Fibroblast of villous mesenchyme (primary cell): ENCODE data around the genes LCE1F, LCE1D, S100A5 and RAB13.

GRCh38 chr1:152774879-152775373 is at the start of gene LCE1F:
TSS of gene LCE1F (plus strand) at chr1:152775140.
- CAGE, long polyA plus RNA: no peak

- CAGE, long polyA plus RNA: no peak
These were observed at the start of gene LCE1D for GRCh38 chr1:152796479-152796988. TSS of gene LCE1D (plus strand) at chr1:152796721.

GRCh38 chr1:153122690-153123577 is 9.6 kb upstream of the SPRR2F start:
- CAGE, long polyA plus RNA: no peak

DNA sequence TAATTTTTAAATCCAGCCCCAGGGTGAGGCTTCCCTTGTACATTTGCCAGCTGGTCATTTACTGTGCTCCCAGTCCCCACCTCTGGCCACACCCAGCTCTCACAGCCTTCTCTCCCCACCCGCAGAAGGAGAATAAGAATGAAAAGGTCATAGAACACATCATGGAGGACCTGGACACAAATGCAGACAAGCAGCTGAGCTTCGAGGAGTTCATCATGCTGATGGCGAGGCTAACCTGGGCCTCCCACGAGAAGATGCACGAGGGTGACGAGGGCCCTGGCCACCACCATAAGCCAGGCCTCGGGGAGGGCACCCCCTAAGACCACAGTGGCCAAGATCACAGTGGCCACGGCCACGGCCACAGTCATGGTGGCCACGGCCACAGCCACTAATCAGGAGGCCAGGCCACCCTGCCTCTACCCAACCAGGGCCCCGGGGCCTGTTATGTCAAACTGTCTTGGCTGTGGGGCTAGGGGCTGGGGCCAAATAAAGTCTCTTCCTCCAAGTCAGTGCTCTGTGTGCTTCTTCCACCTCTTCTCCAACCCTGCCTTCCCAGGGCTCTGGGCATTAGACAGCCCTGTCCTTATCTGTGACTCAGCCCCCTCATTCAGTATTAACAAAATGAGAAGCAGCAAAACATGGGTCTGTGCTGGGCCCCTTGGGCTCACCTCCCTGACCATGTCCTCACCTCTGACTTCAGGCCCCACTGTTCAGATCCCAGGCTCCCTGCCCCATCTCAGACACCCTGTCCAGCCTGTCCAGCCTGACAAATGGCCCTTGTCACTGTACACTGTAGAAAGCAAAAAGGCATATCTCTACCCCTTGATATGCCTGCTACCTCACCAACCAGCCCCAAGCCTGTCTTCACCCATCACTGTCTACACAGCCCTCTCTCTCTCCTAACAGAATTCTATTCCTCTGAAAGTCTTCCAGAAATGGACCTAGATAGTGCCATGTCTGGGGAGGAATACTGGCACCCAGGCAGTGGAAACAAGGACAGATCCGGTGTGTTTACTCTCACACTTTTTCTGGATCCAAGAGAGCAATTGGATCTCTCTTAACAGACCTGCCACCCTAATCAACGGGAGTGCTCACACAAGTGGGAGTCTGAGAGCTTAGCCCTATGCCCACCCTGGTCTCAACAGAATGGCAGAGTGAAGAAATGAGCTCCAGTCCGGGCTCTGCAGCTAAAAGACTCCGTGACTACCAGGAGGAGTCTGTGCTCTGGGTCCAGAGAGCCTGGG is 3.3 kb downstream of the S100A9 start:
- CAGE, long polyA plus RNA: no peak

DNA sequence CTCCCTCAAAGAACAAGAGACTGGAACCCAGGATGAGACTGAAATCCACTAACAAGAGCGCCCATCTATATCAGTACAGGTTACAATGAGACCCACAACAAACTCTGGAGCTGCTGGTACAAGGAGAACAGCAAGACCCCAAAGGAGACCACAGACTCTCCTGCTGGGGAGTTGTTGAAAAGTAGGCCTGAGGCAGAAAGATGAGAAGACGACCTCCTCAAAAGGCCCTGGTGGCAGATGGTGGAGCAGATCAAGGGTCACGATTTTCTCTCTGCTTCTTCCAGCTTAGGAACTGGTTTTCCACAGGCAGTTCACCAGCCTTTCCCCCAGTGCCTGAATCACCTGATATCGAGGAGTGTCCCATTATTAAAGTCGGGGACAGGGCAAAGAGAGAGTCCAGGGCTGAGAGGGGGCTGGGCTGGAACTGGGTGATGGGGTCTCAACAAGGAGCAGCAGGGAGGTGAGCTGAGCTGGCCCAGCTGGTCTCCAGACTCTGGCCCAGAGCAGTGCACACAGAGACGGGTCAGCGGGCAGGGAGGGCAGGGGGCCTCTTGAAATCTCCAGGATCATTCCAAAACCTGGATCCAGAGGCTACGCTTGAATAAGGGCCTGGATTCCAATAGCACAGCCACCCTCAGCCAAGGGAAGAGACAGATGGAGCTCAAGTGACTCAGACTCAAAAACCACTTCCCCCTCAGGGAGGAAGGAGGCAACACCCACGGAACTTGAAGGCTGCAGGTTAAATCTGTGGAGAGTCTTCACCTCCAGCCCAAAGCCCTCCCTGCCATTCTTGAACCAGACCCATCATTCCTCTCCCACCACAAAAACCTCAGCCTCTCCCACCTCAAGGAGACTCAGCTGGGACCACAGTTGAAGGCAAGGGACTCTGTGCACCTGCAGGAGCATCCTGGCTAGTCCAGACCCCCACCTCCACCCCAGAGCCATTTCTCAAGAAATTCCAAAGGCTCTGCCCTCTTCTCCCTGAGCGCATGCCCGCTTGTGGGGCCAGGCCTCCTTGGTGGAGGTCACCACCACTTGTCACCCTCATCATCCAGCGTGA is at the start of gene S100A5:
Gene S100A5 (minus strand): TSS at position 656 of the 1,060 bp plus-strand sequence.
- CAGE, long polyA plus RNA: no peak

- CAGE, long polyA plus RNA: no peak
These were observed 2.2 kb upstream of the S100A5 start for GRCh38 chr1:153542804-153543434.

DNA sequence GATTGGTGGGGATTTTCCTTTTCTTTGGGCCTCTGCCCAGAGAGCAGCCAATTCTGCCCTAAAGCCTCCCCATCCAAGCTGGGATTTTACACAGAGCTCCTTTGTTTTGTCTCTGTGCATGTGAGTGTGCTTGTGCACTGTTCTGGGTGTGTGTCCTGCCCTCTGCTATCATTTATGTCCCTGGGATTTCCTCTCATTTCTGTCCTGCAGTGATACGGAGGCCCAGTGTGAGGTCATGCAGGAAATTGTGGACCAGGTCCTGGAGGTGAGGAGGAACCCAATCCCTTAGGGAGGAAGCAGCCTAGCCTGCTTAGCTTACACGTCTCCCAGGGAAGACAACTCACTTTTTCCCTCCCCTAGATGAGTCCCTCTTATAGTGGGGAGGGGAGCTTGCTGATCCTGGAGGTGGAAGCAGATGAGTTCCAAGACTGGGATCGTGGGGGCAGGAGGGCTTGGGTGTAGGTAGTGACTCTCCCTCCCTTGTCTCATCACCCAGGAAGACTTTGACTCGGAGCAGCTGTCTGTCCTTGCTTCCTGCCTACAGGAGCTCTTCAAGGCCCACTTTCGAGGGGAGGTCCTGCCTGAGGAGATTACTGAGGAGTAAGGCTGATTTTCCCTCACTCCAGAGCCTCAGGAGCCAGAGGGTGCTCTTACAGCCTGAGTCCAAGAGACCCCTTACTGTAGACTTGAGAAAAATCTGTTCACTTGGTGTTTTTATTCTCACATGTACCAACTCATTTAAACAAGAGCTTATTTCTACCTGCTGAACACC is 11.4 kb upstream of the SLC27A3 start:
- CAGE, long polyA plus RNA: no peak

DNA sequence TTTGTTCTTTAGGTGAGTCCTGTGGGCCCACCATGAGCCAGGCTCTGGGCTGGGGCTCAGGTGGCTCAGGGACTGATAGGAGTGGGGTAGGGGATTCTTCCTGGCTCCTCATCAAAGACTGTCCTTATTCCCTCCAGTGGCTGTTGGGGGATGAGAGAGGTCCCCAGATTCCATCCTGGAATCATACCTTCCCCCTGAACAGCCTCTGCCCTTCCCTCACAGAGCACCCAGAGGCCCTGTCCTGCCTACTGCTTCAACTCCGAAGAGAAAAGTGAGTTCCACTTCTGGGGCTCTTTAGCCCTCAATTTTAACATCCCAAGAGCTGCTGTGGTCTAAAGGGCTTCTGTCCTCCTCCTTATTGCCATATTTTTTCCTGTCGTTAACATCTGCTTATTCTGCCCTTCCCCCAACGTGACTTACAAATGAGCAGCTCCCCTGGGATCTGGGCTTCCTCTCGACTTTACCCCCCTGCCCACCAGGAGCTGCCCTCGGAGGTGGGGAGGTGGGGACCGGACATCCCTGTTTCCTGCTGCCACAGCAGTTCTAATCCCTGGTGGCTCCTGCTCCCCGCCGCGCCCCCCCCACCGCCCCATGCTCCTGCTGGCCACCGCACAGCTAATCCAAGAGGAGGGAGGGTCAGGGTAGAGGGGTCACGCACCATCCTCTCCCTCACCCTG is 4.6 kb upstream of the SLC27A3 start:
- CAGE, long polyA plus RNA: no peak

DNA sequence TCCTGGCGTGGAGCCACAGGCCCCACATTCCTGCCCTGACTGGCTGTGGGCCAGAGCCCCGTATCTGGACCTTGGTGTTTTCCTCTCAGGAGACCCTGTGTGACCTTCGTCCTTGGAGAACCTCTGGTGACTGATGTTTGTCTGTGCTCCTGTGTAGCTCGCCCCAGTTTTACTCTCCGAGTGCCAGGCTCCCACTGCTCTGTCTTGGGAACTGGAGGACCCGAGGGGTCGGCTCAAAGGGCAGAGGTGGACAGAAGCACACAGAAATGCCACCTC is 4.9 kb downstream of the SLC27A3 start:
- CAGE, long polyA plus RNA: no peak

DNA sequence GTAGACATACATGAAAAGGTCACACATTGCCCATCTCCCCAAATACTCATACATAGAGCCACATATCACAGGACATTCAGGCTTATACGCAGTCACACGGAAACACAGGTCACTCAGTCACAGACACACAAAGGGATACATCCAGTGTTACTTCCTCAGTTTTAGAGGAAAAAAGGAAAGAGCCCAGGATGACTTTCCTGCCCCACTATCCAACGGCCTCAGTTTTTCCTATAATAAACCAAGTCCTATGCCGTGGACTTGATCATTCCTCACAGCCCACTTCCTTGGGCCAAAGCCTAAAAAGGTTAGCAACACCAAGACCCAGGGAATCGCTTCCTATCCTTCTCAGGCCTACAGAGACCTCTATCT is 1.8 kb downstream of the SLC39A1 start:
- CAGE, long polyA plus RNA: no peak

GRCh38 chr1:153968413-153968908 is 759 bp downstream of the CREB3L4 start:
- CAGE, long polyA plus RNA: no peak

- CAGE, long polyA plus RNA: no peak
These were observed 770 bp downstream of the JTB start for GRCh38 chr1:153976703-153977105.

GRCh38 chr1:153985894-153986643 is at the start of gene RAB13:
TSS of gene RAB13 (minus strand) at chr1:153986339.
- CAGE, long polyA plus RNA: no peak

DNA sequence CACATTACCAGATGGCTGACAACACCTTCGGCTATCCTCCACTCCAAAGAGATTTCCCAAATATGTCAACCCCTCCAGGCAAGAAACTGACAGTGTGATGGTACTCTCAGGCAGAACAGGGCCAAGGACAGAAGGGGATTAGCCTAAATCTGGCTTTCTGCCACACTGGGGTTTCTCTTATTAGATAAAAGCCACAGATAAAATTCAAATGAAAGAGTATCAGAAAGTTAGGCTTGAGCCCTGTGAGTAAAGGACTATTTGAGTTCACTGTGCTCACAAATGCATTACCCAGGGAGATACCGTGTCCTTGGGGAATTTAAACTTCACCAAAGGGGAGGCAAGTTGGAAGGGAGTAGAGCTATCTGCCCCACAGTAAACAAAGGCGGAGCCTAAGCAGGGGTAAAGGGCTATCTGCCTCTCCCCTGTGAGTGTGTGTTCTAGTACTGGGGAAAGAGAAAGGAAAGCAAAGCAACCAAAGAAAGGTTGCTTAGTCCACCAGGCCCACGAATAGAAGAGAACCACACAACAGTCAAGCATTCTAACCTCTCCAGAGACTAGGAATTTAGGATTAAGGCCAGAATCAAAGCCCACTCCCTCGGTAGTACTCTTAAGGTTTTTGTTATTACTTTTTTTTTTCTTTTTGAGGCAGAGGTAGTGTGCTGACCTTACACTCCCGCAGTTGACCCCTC is 12.8 kb downstream of the TPM3 start:
- CAGE, long polyA plus RNA: no peak

GRCh38 chr1:154182485-154183481 is 9.1 kb downstream of the TPM3 start:
- CAGE, long polyA plus RNA: start-site peak on the minus strand at chr1:154183154-154183208, 21,040 and 25,970 reads in 2 replicates

DNA sequence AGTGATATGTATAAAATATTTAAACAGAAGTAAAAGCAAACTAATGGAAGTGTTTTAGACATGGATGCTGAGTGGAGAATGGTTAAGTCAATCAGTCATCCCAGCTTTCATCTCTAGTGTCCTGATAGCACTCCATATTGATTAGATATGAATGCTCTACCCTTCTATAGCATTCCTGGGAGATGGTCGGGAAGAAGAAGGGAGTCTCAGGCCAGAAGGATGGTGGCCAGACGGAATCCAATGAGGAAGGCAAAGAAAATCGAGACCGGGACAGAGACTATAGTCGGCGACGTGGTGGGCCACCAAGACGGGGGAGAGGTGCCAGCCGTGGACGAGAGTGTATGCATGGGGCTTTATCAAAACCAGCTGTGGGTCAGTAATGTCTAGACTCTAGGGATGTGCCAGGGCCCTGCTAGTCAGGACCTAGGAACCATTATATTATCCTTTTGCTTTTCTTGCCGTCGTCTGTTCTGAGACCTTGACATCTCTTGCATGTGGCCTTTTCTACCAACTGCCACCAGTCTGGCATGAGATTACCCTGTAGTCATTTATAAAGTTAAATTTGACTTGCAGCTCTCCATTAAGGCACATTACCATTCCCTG is 13.8 kb downstream of the UBAP2L start:
- CAGE, long polyA plus RNA: no peak

DNA sequence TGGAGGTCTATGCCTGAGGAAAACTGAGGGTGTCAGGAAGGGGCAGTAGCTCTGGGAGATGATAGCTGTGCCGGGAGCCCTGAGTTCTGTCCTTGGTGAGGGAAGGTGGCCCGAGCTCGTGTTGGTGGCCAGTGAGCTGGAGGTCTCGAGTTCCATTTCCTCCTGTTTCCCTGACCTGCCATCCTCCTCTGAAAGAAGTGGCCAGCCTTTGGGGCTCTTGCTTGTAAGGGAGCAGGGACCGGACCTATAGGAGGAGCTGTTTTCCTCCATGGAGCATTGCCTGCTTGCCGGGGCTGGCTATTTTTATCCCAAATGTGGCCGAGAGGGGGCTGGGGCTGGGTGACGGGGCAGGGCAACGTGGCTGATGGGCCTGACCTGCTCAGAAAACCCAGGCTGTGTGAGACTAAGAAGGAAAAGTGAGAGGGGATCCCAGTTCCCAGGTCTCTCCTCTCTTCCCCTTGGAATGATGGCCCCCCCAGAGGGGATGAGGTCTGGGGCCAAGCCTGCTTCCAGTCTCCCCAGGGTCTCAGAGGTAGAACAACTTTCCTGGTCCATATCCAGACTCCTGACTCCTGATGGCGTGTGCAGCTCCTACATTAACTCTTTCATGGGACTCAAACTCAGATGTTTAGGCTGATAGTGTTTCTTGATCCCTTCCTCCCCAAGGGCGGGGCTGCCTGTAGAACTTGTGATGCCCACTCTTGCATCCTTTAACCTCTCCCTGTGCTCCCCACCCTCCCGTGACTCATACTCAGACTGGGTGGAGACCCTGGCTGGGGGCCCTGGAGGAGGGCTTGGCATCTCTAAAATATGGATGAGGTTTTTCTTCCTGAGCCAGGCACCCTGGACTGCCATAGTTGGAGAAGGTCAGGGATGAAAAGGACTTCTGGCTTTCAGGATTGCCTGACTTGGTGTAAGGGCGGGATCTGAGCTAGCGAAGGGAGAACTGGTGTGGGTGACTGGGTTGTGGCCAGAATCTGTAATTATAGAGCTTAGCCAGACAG is 1.1 kb downstream of the ATP8B2 start:
- CAGE, long polyA plus RNA: no peak

DNA sequence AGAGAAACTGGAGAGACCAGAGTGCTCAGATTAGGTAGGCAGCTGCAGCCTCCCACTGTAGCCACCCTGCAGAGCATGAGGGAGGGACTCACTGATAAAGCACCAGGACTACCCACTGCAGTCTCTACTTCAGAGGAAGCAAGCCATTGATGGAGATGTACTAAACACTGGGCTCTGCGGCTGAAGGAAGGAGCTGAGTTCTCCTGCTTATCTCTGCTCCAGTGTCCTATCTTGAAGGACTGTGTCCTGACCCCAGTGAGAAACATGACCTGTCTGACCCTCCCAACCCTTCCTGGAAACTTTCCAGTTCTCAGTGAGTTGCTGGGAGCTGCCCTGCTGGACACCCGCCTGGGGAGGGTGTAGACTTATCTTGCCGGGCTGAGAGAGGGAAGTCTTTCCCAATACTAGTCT is 29.2 kb downstream of the ATP8B2 start:
- CAGE, long polyA plus RNA: no peak

DNA sequence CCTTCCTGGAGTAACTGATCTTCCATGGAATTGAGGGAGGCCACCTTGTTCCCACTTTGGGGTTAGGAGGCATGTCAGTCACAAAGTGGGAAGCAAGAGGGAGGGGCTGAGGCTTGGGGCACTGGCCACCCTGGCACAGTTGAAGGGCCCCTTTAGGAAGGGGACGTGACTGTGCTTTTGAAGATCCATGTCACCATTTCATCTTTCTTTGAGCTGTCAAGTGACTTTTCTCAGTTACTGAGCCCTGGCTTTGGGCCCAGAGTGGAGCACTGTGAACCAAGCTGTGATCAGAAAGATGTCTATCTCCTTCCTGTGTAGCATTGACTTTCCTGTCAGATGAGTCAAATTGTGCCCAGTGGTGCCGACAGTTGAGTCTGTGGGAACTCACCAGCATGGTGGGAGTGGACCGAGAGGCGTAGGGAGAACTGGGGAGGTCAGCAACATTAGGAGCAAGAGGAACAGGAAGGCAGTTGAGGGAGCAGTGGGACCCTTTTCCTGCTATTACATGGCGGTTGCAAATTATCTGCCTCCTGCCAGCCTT is 38.4 kb upstream of the TDRD10 start:
- CAGE, long polyA plus RNA: no peak

DNA sequence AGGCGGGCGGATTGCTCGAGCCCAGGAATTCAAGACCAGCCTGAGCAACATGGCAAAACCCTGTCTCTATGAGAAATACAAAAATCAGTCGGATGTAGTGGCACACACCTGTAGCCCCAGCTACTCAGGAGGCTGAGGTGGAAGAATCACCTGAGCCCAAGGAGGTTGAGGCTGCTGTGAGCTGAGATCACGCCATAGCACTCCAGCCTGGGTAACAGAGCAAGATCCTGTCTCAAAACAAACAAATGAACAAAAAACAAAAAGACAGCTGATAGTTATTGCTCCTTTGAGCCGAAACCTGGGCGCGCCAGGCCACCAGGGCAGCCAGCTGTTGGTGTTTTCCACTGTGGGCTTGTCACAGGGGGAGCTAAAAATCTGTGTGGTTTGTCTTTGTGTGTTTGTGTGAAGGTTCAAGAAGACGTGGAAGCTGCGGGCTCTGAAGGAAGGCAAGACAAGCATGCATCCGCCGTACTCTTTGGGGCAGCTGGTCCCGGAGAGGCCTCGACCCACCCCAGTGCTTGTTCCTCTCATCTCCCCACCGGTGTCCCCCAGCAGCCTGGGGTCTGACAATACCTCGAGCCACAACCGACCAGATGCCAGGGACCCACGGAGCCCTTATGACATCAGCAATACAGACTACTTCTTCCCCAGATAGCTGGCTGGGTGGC is 37.2 kb upstream of the TDRD10 start:
- CAGE, long polyA plus RNA: no peak